ENCODE measurements around the genes FADD, KRTAP5-9 and IL18BP.

DNA sequence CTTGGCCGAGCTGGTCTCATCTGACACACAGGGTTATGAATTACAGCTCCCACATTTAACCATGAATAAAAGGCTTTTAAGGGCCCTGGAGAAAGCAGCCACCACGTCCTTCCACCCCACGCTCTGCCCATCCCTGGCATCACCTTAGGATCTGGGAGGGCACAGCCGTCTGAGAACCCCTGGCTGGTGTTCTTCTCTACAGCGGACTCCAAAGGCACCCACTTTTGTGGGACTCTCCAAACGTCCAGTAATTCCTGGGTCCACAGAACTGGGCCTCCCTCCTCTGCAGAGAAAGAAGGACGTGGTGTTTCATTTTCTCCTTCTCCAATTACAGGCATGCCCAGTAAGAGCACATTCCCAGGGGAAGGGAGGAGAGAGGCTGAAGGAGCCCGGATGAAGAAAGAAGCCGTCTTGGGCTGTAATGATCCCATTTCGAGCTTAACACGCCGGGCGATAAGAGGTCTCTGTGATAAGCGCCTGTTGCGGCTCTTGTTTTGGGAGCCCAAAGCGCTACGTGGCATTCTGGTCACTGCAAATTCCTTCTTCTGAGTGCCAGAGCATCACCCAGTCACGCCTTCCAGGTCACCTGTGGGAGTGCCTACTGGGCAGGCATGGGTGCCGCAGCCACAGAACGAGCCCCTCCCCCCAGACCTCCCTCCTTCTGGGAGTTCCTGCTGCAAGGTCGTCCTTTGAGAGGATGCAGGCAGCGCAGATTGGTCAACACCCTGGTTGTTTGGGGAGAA is 57.4 kb downstream of the ANO1 start:
- PRO-cap, result no peak

GRCh38 chr11:70188419-70188954 is 14.6 kb upstream of the FADD start:
- PRO-cap, result no peak

- PRO-cap, result bidirectional peak, plus-strand start at chr11:70203323, minus-strand start at chr11:70203146
These were observed at the start of gene FADD for GRCh38 chr11:70202979-70203403. Gene FADD, plus strand, starts transcription at chr11:70203296.

DNA sequence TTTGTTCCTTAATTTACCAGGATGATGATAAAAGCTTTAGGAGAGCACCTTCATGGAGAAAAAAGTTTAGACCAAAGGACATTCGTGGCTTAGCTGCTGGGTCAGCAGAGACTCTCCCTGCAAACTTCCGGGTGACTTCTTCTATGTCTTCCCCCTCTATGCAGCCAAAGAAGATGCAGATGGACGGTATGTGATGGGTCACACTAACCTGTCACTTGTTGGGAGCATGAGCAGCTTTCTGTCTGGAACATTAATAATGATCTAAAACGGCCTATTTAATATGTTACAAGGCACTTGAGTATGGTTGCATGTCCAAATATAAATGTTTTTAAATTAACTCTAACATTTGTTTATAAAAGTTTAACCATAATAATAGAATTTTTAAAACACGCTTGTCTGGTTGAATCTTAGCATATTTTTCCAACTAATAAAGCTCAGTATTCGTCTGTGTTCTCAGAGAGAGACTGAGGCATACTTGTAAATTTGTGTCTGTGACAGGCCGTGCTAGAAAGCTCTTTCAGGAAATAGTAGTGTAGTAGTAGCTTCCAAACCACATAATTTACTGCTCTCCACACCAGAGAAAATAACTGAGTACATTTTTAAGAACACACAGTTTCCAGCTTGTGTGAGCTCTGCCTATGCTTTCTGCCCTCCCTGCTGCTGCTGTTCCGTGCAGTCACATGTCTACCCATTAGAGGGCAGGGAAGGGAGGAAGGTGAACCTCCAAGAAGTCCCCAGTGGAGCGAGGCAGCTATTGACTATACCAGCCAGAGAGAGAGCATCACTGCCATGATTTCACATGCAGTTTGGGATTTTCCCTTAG is 20.1 kb upstream of the CTTN start:
- PRO-cap, result no peak

DNA sequence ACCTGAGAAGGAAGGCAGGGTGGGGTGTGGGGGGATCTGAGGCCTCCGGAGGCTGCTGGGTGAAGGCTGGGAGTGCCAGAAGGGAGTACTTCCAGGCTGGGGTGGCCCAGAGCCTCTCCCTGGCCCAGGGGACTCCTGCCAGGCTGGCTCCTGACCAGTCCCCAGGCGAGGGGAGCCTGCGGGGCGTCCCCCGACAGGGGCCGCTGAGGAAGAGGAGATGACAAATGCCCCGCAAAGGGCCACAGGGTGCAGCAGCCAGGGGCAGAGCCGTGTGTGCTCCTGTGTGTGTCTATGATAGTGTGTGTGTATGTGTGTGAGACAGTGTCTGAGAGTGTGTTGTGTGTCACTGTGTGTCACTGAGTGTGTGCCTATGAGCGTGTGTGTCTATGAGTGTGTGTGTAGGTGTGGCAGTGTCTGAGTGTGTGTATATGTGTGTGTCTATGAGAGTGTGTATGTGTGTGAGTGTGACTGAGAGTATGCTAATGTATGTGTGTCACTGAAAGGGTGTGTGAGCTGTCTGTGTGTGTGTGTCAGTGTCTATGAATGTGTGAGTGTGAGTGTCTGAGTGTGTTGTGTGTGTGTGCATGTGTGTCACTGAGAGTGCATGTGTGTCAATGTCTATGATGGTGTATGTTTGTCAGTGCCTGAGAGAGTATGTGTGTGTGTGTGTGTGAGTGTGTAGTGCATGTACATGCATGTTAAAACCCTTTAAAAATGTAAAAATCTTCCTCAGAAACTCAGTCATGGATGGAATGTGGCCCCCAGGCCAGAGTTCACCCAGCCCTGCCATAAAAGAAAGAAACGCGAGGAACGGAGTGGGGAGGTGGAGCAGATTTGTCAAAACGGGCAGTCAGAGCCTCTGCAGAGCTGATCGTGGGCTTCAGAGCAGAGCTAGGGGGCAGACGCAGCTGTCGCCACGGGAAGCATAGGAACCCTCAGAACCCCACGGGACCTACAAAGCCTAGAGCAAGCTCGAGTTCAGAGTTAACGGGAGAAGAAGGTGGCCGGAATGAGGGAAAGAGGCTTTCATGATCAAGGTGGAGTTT is 218.6 kb downstream of the CTTN start:
- PRO-cap, result no peak

GRCh38 chr11:70624841-70625308 is 226.5 kb downstream of the CTTN start:
- PRO-cap, result no peak

DNA sequence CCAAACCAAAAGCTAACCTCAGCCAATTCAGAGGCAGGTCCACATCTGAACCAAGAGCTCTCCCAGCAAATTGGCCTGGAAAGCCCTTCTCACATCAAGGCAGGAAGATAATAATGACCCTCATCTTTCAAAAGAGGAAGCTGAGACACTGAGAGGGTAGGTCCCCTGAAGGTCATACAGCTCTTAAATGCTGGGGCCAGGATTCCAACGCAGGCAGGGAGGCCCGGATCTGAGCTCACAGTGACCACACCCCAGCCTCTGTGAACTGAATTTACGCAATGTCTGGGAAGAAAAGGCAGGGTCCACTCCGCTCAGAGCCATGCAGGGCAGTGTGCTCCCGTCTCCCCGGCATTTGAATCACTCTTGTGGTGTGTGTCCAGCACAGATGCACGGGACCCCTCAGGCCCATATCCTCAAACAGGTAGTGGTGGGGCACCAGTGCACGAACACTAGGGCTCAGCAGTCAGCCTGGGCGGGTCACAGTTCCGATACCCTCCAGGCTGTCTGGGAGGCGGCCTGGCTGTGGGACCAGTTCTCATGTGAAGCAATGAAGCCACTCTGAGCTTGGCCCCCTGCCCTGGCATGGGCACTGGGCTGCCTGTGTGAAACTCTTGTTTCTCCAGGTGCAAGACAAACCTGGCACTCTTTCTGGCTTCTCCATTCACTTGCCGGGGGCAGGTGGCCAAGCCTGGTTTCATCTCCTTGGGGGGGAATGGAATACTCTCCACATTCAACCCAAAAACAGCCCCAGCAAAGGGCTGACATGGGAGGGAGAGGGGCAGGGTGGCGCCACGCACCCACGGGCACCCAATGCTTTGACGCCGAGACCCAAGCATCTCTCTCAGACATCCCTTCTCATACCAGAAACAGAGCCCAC is 14.5 kb downstream of the DHCR7 start:
- PRO-cap, result no peak

- PRO-cap, result no peak
These were observed 393 bp downstream of the NADSYN1 start for GRCh38 chr11:71453332-71453859.

- PRO-cap, result no peak
These were observed 3.1 kb upstream of the KRTAP5-8 start for GRCh38 chr11:71534669-71535241.

- PRO-cap, result no peak
These were observed at the start of gene KRTAP5-9 for GRCh38 chr11:71548267-71548580. Gene KRTAP5-9, plus strand, starts transcription at chr11:71548420.

GRCh38 chr11:71998525-71999454 is at the start of gene IL18BP:
Gene IL18BP, plus strand, starts transcription at chr11:71998909.
- PRO-cap, result bidirectional peak, plus-strand start at chr11:71998918, minus-strand start at chr11:71998809

DNA sequence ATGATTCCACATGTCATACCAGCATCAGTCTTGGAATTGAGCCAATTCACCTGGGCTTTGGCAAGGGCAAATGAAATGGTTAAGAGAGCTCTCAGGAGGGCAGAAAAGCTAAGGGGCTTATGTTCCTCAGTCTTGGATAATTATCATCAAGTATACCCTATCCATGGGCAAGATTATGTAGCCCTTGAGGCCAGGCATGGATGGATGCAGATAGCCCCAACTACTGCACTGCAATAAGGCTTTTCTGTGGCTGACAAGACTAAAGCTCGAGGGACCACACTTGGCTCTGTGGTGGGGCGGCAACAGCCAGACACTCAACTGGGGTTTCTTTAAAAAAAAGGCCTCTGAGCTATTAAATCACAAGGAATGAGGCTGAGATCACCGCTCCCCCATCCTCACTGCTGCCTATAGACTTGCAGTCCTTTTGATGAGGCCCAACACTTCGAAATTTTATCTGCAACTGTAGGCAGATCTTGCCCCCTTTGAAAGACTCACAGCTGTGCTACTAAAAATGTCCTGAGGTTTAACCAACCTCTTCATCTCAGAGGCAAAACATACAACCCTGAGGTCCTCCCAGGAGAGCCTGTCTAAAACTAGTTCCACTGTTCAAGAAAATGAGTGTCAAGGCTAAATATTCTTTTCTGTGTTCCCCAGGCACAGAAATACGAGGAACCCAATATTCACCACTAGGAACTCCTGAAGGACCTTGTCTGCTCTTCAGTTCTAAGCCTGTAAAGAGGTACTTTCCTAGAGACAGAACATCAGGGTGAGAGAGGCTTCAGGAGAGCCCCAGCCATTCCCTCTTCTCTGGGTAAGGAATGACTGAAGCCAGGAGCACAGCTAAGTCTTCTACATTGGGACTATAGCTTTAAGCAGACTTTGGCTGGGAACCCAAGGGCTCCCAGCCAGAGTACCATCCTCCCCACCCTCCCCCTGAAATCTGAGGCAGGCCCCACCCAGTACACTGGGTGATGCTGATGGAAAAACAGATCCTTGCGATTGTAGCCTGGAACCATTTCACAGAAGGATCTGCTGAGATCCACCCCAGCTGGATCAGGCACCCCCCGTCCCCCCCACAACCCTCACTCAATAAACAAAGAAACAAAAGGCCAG is 39.4 kb downstream of the IL18BP start:
- PRO-cap, result unidirectional peak, plus-strand start at position 959 of the sequence; unidirectional peak, plus-strand start at position 998 of the sequence

- PRO-cap, result no peak
These were observed 11.1 kb downstream of the NUMA1 start for GRCh38 chr11:72069241-72069706.

DNA sequence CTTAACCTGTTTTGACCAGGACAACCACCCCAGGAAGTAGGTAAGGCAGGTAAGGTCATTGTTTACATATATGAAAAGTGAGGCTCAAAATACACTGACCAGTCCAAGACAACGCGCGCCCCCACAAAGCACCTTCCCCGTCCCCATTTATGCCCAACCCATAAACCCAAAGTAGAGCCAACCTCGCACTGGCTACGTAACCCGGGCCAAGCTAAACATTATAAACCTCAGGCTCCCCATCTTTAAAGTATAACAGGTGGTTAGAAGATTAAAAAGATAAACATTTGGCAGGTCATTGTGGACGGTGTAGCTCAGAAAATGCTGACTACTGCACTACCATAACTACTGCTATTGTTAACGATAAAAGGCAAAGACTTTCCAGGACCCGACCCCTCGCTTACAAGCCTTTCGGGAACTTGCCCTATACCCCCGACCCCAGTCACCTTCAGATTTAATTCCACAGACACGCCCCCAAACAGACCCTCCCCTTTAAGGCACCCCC is 521 bp downstream of the NUMA1 start:
- PRO-cap, result unidirectional peak, minus-strand start at position 149 of the sequence; bidirectional peak, plus-strand start outside the sequence, minus-strand start at position 389 of the sequence

DNA sequence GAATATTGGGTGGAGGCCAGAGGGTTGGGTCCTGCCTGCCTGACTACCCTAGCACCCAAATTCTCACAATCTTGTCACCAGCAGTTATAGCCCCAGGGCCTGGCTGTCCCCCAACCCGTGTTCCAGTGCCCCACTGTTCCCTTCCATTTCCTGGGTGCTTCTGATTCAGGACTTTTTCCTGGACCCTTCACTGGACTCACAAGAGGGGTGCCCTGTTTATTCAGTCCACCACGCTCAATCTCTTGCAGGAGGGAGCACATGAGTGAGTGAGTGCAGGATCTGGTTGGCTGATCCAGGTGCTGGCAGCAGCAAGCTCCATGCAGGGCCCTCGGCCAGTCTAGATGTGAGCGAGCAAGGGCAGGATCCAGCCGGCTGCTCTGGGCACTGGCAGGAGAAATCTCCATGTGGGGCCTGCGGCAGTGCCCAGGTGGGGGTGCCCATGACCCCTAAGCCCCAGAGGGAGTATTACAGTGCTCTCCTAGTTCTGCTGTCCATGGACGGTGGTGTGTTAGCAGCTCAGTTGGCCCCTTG is 11.5 kb upstream of the ANAPC15 start:
- PRO-cap, result no peak

GRCh38 chr11:72208997-72209385 is 7.6 kb upstream of the FOLR2 start:
- PRO-cap, result no peak

DNA sequence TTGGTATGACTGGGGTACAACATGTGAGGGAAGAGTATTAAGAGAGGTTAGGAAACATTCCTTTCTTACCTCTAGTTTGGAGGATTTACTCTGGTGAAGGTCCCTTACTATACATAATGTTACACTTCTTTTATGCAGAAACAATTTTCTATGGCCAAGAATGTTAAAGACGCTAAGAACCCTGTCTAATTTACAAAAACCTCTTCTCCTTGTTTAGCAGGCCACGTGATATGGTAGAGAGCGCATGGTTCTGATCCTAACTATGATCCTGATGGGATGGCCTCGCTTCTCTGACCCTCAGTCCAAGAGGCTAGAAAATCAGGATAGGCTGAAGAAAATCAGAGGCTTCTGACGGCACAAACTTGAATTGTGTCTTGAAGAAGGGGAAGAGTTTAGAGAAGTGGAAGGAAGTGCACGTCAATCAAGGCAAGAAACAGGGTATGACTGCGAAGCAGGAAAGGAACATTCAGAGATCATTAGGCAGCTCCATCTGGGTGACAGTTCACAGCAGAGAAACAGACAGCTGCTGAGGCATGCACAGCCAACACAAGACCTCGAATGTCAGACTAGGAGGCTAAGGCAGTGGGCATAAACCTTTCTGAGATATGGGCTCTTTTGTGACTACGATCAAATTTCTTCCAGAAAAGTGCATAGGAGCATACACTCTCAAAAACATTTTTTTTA is 29.4 kb downstream of the CLPB start:
- PRO-cap, result no peak

DNA sequence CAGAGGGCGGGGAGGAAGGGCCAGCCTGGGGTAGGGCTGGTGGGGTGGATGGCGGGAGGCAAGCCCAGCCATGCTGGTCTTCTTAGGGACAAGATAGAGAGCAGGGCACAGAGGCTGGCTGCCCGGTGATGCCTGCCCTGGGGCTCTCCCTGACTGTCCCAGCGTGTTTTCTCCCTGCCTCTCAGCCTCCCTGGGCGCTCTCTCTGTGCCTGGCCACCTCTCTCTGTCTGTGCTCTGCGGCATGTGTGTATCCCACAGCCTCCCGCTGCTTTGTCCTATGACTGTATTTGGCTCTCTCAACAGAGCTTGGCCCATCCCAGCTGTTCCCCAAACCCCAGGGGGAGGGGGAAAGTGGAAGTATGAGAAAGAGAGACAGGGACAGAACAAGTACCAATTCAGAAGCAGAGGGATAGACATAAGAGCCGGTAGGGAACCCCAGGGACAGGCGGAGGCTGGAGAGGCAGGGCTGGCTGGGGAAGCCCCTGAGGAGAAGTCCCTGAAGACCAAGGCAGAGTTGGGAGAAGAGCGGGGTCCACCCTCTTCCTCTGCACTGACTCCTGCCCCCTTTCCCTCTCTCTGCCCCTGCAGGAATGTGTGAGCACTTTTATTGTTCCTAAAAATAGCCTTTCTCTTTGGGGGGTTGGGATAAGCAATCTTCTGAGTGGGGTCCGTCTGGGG is 56.8 kb downstream of the PDE2A start:
- PRO-cap, result bidirectional peak, plus-strand start at position 360 of the sequence, minus-strand start at position 225 of the sequence

DNA sequence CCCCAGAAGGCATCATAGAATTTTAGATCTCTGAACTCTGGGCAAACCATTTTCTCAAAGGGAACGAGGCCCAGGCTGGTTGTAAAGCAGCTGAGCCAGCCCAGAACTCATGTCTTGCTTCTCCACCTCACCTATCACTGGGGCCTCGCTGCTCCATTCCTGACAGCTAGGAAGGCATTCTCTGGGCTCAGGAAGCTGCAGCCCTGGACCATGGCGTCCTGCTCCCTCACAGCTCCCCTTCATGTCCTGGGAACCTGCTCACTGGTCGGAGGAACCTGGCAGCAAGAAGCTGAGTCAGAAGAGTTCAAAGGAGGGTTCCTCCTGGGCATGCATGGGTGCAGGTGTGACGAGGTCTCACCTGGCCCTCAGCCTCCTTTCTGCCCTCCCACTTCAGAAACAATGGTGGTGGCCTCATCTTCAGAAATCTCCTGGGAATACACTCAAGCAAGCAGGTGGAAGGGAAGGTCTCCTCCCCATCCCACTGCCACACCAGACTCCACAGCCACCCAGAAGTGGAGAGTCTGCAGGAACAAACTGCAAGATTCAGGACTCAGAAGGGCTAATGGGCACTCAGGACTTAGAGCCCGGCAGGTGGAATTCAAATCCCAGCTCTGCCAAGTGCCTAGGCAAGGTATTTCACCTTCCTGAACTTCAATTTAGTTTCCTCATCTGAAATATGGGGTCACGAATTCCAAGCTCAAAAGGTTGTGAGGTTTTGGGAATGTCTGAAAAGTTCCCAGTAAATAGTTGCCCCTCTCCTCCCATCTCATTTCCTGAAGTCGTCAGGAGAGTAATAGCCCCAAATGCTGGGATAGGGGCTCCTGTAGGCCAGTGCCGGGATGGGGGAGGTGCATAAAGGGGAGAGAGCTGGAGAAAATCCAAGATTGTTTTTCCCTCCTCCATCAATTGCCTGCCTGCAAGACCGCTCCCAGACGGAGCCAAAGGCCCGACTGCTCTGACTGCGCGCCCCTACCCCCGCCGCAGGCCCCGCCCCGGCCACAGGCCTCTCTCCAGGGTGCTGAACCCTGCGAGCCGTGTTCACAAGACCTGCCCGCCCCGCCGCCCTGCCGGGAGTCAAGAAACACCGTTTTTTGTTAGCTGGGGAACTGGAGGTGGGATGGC is 2.1 kb upstream of the PDE2A start:
- PRO-cap, result no peak

DNA sequence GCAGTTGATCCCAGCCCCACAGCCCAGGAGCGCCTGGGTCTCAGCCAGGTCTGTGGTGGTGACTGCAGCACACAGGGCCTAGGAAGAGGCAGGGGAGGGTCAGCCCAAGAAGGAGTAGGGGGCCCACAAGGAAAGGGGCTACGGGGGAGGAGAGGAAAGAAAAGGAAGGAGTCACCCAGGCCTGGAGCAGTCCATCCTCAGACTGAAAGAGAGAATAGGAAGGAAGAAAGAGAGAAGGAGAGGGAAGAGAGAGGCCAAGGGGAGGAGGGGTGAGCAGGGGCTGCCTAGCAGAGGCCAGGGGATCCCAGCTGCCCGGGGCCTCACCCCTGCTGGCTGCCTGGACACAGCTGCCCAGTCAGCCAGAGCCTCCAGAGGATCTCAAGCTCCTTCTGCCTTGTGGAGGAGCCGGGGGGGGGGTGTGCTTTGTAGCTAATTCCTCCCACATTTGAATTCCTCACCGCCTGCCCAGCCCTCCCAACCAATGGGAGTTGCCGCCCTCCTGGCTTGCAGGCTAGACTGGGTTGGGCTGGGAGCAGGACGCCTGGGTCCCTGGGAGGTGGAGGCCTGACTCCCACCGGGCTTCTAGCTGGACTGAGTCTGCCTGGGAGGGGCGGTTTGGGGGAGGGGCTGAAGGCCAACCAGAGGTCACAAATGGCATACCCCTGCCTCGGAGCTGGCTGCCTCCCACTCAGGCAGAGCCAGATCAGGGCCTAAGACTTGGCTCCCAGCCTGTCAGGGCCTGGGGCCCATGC is 29.0 kb upstream of the PDE2A start:
- PRO-cap, result no peak